Colonic mucosa (tissue), 1 donor: ENCODE data around the gene OR10G3.

- PRO-cap = no peak
Observed at GRCh38 chr14:21536065-21537393, 10.4 kb upstream of the SALL2 start.

- PRO-cap = no peak
Observed at GRCh38 chr14:21579833-21580500, at the start of gene OR10G3. TSS of gene OR10G3 (minus strand) at chr14:21580076.

DNA sequence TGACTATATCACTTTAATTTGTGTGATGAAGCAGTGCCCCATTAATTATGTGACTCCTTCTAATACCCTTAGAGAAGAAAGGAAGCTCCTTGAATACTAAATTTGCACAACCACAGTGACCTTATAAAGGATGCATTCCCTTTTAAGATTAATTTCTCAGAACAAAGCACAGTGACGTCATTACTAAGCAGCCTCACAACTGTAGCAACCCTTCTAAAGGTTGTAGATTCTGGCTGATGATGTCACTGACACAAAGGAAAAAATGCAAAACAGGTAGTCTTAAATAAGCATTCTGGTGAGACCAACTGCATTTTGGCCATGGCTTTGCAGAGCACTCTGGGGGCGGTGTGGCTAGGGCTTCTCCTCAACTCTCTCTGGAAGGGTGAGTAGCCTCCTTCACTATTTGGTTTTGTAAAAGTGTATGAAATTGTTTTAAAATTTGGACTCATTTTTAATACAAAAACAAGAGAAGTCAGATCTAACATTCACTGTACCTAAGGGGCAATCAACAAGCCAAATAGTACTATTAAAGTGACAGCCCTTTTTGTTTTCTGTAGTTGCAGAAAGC, 38.5 kb upstream of the OR4E1 start:
- PRO-cap = no peak

GRCh38 chr14:21737071-21737379, 63.4 kb upstream of the OR4E1 start:
- PRO-cap = no peak

- PRO-cap = unidirectional peak, minus-strand start at chr14:21991311
Observed at GRCh38 chr14:21991190-21991569, 317.6 kb upstream of the OR4E1 start.

- PRO-cap = no peak
Observed at GRCh38 chr14:22388992-22389754, 199.9 kb downstream of the DAD1 start.

- PRO-cap = unidirectional peak, plus-strand start at chr14:22497232
Observed at GRCh38 chr14:22496570-22497455, 92.2 kb downstream of the DAD1 start.

- PRO-cap = no peak
Observed at GRCh38 chr14:22525121-22525947, 63.7 kb downstream of the DAD1 start.

- PRO-cap = no peak
Observed at GRCh38 chr14:22566138-22566301, 23.0 kb downstream of the DAD1 start.

DNA sequence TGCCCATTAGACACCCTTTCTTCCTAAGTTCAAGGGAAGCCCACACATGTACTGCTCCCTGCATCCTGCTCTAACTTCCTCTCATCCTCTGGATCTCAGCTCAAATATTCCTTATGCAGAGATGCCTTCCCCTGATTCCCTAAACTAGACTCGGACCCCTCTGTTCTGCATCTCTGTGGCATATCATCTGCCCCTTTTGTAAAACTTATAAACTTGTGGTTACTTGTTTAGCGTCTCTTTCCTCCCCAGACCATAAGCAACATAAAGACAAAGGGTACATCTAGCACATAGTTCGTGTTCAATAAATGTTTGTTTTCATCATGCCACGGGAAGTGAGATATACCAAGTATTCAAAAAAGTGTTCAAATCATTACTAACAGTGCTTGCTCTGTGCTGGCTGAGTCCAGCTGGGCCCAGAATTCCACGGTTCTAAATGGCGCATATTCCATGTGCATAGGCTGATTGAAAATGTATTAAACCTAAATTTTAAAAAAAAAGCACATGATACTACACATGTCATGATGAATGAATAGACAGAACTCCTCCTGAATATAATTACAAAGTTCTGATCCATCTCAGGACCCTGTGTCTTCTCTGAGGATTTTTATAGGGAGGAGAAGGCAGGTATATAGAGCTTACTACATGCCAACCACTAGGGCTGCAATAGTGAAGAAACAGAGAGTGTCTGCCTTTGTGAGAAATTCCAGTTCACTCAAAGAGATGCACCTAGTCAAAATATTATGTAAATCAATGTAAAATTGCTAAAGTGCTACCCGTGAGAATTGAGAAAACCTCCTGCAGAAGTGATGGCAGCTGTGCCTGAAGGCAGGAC, 14.8 kb downstream of the ABHD4 start:
- PRO-cap = no peak

- PRO-cap = unidirectional peak, minus-strand start at chr14:22841566
Observed at GRCh38 chr14:22841361-22841697, 4.9 kb downstream of the MMP14 start.

GRCh38 chr14:23008815-23009284, 1.1 kb downstream of the C14orf93 start:
- PRO-cap = no peak

GRCh38 chr14:23028727-23029305, 5.9 kb downstream of the PSMB5 start:
- PRO-cap = no peak

DNA sequence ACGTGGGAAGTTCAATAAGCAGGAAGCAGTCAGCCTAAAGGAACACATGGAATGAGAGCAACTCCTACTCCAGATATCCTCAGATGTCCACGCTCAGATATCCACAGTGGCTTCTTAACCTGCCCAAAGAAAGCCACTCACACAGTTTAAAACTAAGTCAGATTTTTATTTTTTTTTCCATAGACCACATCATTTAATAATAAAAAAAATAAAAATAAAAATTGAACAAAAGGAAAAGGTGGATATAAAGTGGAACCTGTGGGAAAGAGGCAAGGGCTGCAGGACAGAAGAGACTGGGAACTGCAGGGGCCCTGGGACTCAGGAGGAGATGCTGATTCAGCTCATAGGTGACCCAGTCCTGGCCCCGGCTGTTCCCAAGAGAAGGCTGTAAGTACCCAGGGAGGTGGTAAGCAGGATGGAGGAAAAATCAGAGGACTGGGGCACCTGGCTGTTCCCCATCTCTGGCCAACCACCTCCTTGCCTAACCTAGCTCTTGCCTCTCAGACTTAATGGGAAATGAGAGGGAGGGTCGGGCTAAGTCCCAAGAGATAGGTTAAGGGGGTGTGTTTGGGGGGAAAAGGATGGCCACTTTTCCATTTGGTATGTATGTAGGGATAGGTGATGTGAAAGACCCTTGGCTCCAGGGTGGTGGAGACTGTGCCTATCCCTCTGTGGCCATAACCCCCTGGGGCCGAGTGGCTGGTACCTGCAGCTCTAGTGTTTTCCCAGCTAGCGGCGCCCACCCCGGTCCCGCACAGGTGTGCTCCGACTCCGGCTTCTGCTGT, 1.3 kb upstream of the CDH24 start:
- PRO-cap = no peak

DNA sequence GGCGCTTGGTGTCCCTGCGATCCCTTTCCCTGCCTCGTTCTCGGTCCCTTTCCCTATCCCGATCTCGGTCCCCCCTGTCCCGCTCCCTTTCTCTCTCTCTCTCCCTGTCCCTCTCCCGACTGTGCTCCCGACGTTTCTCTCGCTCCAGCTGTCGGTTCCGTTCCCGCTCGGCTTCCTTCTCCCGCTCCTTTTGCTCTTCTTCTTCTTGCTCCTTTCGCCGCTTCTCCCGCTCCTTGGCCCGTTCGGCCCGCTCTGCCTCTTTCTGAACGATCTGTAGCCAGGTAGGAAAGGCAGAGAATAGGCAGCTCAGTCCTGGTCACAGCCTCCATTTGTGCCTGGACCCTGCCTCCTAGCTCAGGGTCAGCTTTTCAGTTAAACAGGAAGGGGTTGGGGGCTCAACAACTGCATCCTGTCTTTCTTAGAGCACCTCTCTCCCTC, 1.9 kb upstream of the CDH24 start:
- PRO-cap = no peak

GRCh38 chr14:23089763-23090253, 5.1 kb downstream of the ACIN1 start:
- PRO-cap = no peak

DNA sequence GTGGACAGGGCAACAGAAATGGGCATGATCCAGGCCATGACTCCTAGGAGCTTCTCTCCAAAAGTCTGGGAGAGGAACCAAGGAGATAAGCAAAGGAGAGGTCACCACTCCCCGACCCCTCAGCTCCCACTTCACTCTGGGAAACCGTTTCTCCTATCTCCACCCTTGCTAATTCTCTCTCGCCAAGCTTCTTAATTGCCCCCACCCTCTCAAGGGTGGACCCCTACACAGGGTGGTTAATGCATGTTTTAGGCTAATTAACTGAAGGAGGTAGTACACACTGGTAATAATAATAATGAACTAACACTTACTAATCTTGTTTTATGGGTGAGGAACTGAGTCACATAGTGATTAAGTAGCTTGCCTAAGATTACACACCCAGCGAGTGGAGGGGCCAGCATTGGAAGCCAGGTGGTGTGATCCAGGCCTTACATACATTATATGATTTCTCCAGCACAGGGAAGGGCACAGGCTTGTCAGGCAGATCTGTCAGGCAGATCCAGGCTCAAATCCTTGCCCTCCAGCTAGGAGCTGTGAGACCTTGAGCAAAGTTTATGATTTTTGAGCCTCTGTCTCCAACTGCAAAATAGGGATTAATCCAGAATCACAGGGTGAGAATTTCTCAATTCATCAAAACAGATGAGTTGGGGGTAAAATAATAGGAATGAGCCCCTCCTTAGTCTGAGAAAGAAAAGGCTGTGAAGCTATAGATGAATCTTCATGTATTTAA, 19.1 kb upstream of the CEBPE start:
- PRO-cap = no peak

DNA sequence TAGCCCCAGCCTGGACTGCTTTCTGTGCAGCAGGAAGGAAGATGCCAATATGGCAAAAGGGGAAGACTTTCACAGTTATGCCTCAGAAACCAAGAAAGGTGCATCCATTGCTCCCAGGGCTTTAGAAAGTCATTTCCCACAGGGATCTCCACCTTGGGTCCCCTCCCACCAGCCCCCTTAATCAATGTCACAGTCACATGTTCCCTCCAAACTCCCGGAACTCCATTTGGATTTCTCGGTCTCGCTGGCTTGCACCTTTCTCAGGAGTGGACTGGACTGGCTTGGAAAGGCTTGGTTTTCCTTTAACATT, 30.0 kb downstream of the SLC7A8 start:
- PRO-cap = no peak

GRCh38 chr14:23157408-23158041, 25.9 kb downstream of the SLC7A8 start:
- PRO-cap = no peak

DNA sequence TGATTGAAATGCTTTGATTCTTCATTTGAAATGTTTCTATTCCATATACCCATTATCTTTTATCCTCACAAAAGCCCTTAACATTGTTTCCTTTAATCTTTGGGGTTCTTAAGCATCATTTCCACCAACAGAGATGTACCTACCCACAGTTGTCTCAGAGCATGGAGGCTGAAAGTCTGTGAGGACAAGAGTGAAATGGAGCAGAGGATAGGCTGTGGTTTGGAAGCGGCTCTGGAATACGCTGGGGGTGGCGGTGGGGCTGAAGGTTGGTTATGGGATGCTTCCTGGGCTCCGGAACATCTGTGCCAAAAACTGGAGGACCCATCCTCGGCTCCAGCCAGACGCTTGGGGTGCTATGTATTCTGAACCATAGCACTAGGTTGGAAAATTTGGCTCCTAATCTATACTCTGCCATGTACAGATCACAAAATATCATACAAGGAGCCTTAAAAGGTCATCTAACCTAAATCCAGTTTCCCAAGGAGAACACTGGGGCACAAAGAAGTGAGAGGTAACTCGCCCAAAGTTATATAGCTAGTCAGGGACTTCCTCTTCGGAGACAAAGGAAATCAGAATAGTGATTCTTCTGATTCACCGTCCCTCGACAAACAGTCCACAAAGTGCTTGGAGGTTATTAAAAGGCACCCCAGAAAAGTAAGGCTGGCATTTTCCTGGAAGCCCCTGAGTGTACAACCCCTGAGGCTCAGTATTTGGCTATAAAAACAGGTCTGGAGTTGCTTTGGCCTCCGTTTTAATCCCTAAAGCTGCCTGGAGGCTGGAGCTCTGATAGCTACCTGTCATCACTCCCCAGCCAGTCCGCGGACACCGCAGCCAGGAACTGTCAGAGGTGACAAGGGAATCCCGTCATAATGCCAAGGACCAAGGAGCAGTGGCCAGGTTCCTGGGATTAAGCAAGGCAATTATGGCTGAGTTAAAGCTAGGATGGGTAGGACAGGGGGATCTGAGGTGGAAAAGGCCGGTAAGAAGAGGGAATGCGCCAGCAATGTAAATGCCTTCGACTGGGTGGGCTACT, 2.4 kb downstream of the PPP1R3E start:
- PRO-cap = bidirectional peak, plus-strand start at position 803 of the sequence, minus-strand start at position 805 of the sequence